Measurements from ENCODE around the gene CCDC89.

DNA sequence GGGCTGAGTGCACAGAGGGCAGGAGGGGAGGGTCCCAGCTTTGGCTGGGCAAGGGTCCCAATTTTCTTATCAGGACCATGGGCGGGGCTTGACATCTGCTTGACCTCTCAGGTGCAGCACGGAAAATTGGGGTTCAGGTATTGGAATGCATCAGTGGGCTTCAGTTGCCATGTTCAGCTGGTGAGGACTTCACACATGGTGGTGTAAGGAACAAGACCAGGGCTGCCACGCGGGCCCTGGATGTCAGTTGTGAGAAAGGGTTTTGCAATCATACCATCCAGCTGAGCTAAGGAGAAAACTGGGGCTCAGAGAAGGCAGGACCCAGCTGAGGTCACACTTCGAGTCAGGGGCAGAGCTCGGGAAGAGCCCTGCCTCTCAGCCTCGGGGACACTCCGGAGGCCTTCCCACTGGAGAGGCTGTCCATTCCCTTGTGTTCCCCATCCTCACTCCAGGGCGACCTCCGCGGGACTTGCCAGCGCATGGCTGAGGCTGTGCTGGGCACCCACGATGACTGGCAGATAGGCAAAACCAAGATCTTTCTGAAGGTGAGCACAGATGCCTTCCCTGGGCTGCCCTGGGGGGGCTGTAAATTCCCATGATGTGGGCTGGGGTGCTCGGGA is 47.0 kb downstream of the MYO7A start:
- RRBS = no CpG with 5 or more reads among the region's 14 CpGs

GRCh38 chr11:77602328-77602839 is 12.6 kb downstream of the AQP11 start:
- RRBS = no CpG with 5 or more reads among the region's 1 CpG

DNA sequence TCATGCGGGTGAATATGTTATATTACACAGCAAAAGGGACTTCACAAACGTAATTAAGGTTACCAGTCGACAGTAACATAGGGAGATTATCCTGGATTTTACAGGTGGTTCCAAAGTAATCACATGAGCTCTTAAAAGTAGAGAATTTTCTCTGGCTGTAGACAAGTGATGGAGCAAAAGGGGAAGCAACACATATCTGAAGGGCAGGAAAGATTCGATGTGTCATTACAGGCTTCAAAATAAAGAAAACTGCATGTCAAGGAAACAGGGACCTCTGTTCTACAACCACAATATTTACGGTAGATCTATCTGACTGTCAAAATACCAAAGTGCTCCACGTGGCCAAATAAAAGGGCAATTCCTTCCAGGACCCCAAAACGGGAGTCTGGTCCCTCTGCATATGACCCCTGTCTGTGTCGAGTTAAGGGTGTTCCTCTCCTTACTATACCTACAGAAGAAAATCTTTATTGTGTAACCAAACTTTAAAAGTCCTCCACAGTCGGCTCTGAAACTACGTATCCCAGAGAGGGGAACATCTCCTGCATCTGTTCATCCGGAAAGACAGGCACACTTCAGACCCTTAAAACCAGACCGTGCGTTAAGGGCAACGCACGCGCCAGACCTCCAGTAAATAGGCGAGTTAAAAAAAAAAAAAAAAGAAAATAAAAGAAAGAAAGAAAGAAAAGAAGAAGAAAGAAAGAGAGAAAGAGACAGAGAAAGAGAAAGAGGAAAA is 826 bp downstream of the CLNS1A start:
- RRBS = no CpG with 5 or more reads among the region's 17 CpGs

DNA sequence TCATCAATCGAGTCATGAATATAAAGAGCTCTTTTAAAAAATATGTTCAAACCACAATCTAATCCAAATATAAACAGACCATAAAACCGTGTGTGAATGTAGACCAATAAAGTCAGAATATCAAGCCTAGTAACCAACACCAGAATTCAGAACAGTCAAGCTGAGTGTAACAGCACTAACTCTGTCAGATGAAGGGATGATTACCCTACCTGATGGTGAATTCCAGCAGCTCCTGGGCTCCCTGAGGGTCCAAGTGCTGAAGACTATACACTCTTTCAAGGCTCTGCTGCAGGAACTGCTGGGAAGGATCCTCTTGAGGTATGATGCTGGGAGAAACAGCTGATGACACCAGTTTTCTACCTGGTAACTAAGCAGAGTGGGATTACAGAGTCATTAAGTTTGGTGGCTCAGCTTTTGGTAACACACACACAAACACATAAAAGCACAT is 75.8 kb downstream of the INTS4 start:
- RRBS = no CpG with 5 or more reads among the region's 2 CpGs

GRCh38 chr11:78202646-78203073 is 13.9 kb downstream of the USP35 start:
- RRBS = no CpG with 5 or more reads among the region's 4 CpGs

GRCh38 chr11:78224452-78224752 is 35.7 kb downstream of the USP35 start:
- RRBS = no CpG with 5 or more reads among the region's 2 CpGs

GRCh38 chr11:78371684-78372683 is 45.6 kb downstream of the GAB2 start:
- RRBS = no CpG with 5 or more reads among the region's 5 CpGs

DNA sequence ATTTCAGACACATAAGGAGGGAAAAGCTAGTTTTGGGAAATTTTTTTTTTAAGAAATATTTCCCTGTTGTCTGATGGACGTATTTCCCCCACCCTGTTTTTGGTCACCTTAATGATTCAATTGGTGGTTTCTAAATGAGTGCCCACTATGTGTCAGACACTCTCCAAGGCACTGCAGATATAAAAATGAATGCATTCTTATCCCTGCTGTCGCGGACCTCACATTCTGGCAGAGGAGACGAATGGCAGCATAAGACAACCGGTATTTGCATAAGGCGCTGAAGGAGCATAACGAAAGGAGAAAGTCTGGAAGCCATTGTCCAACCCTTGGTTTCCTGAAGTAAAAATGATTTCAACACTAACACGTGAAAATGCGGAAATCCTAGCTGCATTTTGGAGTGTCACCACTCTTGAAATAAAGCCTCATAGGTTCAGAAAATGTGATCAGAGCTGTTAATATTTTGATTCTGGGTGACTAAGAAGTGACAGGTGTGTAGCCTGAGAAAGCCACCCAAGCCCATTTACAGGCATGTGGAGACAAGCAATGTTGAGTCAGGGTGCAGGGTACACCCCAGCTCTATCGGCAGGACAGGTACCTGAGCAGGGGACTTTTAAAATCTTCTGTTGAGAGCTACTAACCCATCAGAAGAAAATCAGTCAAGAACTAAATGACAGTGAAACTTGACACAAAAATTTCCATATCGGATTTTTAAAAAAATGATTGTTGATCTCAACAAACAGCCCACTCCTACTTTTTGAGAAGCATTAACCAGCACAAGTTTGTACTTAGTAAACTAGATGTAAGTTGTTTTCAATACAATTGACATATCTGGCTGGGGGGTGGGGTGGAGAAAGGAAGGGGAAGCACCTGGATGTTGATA is 10.2 kb upstream of the GAB2 start:
- RRBS = no CpG with 5 or more reads among the region's 11 CpGs

GRCh38 chr11:78828822-78829351 is 254.2 kb upstream of the NARS2 start:
- RRBS = no CpG with 5 or more reads among the region's 2 CpGs

DNA sequence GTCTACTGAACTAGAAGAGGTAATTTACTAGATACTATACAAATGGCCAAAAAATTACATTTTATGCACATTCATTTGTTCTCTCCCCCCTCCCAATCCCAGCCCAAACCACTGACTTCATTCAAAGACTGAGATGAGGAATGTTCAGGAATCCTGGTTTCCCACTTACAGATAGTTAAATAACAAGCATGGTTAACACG is 1387.8 kb upstream of the TENM4 start:
- RRBS = no CpG with 5 or more reads among the region's 1 CpG

DNA sequence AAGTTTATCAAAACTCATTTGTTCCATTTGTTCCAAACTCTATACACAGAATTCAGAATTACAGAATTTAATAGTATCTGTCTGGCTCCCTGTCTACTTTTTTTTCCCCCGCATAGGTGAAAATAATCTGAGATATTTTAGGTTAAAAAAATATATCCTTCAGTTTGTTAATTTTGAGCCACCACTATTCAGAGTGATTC is 313.9 kb downstream of the FAM181B start:
- RRBS = no CpG with 5 or more reads among the region's 1 CpG

DNA sequence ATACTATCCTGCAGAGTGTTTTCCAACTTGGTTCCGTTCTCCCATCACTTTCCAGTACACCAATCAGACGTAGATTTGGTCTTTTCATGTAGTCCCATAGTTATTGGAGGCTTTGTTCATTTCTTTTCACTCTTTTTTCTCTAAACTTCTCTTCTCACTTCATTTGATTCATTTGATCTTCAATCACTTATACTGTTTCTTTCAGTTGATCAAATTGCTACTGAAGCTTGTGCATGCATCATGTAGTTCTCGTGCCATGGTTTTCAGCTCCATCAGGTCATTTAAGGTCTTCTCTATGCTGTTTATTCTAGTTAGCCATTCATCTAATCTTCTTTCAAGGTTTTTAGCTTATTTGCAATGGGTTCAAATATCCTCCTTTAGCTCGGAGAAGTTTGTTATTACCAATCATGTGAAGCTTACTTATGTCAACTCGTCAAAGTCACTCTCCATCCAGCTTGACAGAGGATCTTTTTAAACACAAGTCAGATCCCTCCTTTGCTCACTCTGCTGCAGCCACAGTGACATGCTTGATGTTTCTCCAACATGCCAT is 119.3 kb downstream of the DLG2 start:
- RRBS = no CpG with 5 or more reads among the region's 5 CpGs

DNA sequence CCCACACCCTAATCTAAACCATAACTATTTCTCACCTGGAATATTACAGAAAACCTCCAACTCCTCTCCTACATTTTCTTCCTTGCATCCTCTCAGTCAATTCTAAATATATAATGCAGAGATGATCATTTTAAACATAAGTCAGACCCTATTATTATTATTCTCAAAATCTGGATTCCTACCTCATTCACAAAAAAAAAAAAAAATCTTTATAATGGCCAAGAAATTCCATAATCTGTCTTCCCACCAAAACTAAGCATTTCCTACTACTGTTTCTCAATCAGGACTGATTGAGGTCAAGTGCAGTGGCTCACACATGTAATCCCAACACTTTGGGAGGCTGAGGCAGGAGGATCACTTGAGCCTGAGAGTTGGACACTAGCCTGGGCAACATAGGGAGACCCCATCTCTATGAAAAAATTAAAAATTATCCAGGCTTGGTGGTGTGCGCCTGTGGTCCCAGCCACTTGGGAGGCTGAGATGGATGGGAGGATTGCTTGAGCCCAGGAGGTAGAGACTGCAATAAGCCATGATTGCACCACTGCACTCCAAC is 52.1 kb downstream of the DLG2 start:
- RRBS = no CpG with 5 or more reads among the region's 1 CpG

- RRBS = 1% methylated on average over 27 of the region's 69 CpGs
Observed at GRCh38 chr11:85663741-85664544, 986 bp downstream of the CREBZF start.

DNA sequence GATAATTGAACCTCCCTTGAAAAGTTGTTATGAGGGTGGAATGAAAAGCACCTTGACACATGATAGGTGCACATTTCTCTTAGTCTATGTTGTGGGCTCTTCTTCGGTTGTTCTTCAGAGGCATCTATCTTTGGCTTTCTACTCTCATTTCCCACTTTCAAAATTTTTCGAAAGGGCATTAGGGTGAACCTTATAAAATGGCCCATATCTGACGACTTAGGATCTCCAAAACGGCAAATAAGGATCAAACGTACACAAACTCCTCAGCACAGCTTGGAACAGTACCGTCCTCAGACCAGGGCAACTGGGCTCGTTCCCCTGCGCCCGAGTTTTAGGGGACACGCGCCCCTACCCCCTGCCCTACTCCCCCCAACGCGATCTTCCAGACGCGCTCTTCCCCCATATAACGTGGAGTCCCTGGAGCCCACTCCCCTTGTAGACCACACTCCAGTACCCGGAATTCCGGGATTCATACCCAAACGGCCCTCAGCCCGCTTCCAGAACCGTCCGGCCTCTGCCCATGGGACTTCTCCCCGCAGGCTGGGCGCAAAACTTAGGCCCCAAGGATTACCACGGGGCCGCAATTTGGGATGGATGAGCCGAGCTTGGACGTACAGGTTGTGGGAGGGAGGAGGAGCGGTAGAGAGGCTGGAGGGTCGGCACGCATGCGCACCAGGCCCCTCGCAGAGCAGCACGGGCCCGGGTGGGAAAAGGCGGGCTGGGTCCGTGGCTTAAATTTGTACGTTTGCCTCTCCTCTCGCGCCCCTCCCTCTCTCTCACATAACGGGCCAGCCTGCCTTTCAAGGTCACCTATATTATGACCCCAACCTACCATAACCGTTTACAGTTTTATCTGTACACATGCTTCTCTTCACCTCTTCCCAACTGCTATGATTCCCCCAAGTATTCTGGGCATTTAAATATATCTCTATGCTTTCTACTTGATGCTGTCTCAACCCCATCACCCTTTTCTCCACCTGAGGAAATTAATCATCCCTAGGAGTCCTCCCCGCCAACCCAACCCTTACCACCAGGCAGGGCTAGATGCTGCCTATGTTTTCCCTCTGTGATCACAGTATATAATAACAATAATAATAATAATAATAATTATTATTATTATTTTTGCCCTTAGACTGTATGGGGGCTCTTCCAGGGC is 3.4 kb downstream of the CCDC89 start:
- RRBS = 0% methylated on average over 2 of the region's 43 CpGs

GRCh38 chr11:85685473-85686306 is at the start of gene CCDC89:
CCDC89 (minus strand) TSS chr11:85686195.
- RRBS = no CpG with 5 or more reads among the region's 22 CpGs

DNA sequence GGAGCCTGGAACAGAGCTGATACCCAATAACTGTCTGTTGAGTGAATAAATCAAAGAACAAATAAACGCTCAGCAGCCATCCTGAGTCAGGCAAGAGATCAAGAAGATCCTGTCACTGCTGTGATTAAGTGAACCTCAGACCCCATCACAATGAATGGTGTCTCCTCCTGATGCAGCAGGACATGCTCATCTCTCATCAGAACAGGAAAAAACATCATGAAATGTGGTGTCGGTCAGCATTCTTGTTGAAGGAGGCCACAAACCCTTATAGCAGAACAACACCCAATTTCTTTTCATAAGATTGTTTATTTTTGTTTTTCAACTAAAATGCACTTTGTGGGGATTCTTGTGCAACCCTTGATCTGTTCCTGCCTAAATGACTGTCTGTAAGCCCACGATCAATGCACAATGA is 60.3 kb downstream of the SYTL2 start:
- RRBS = no CpG with 5 or more reads among the region's 3 CpGs

GRCh38 chr11:85774278-85774509 is 36.7 kb downstream of the SYTL2 start:
- RRBS = no CpG with 5 or more reads among the region's 1 CpG

- RRBS = no CpG with 5 or more reads among the region's 1 CpG
Observed at GRCh38 chr11:85795802-85796238, 15.1 kb downstream of the SYTL2 start.

GRCh38 chr11:86026630-86027257 is 42.1 kb downstream of the PICALM start:
- RRBS = no CpG with 5 or more reads among the region's 3 CpGs